Endothelial cell (in vitro differentiated cells): Measurements from ENCODE around the genes DEFB131B, STARD10 and ARHGEF17.

GRCh38 chr11:71656419-71656821, 73.7 kb upstream of the KRTAP5-11 start:
- PRO-cap, result no peak

GRCh38 chr11:71878386-71878645, at the start of gene DEFB131B:
TSS of gene DEFB131B (plus strand) at chr11:71878453.
- PRO-cap, result no peak

- PRO-cap, result no peak
Observed at GRCh38 chr11:71903378-71903843, 25.0 kb downstream of the XNDC1N start.

DNA sequence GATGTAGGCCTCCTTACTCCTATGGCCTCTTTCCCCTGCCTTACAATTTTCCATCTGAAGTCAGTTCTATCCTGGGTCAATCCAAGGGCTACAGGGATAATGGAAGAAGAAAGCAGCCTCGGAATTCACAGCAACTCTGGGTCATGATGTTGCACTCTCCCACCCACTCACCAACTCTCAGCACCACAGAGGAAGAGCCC, 24.4 kb downstream of the IL18BP start:
- PRO-cap, result no peak

- PRO-cap, result no peak
Observed at GRCh38 chr11:72124444-72124904, 11.1 kb upstream of the FOLR3 start.

DNA sequence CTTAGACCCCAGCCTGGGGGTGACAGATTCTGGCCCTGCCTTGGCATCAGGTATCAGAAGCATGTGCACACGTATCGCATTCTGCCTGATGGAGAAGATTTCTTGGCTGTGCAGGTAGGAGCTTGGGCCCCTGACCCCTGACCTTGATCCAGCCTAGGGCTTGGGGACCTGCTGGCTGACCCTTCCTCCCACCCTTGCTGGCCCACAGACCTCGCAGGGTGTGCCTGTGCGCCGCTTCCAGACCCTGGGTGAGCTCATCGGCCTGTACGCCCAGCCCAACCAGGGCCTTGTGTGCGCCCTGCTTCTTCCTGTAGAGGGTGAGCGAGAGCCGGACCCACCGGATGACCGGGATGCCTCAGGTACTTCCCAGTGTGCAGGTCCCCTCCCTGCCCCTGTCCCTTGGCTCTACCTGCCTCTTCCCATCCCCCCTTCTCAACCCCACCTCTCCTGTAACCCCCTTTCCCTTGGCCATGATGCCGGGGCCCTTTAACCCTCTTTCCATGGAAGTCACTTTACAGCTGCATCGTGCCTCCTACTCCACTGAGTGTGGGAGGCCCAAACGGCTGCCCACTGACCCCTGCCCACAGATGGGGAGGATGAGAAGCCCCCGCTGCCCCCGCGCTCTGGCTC, 3.7 kb downstream of the INPPL1 start:
- PRO-cap, result no peak

DNA sequence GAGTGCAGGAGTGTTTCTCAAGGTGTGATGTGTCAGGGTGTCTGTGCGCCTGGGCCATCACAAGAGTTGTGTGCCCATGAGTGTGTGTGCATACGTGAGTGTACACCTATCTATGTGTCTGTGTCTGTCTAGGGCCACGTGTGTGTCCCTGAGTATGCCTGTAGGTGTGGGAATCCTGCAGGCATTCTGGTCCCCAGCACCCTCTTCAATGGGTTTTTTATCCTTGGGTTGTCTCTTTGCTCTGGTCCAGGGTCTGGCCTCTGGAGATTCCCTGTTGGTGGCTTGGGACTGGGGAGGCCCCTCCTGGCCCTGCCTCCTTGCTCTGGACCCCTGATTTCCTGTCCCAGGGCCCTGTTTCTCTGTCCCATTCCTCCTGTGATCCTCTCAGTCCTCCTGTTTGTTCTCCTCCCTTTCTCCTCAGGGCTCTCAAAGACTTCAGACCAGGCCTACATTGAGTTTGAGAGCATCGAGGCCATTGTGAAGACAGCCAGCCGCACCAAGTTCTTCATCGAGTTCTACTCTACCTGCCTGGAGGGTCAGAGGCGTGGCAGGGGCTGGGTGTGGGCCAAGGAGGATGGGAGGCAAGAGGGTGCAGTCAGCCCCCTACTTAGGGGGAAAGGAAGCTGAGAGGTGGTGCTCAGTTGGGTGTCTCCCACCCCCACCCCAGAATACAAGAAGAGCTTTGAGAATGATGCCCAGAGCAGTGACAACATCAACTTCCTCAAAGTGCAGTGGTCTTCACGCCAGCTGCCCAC, 9.5 kb downstream of the INPPL1 start:
- PRO-cap, result no peak

GRCh38 chr11:72352610-72353274, 81.6 kb downstream of the CLPB start:
- PRO-cap, result no peak

GRCh38 chr11:72624329-72625283, 49.6 kb downstream of the PDE2A start:
- PRO-cap, result bidirectional peak, plus-strand start at chr11:72625191, minus-strand start at chr11:72625053

DNA sequence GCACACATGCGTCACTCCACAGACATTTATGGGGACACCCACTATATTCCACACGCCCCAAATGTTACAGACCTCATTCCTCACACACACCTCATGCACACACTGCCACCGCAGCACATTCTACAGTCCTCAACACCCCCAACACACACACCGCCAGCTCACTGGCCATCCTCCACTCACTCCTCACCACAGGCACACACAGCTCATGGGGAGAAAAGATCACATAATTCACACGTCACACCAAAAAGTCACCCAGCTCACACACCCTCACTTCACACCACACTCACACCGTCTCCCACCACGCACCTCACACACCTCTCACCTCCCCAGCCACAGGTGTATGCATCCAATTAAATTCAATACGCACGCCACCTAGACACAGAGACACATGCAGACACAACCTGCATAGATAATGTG, 34.3 kb downstream of the PDE2A start:
- PRO-cap, result no peak

DNA sequence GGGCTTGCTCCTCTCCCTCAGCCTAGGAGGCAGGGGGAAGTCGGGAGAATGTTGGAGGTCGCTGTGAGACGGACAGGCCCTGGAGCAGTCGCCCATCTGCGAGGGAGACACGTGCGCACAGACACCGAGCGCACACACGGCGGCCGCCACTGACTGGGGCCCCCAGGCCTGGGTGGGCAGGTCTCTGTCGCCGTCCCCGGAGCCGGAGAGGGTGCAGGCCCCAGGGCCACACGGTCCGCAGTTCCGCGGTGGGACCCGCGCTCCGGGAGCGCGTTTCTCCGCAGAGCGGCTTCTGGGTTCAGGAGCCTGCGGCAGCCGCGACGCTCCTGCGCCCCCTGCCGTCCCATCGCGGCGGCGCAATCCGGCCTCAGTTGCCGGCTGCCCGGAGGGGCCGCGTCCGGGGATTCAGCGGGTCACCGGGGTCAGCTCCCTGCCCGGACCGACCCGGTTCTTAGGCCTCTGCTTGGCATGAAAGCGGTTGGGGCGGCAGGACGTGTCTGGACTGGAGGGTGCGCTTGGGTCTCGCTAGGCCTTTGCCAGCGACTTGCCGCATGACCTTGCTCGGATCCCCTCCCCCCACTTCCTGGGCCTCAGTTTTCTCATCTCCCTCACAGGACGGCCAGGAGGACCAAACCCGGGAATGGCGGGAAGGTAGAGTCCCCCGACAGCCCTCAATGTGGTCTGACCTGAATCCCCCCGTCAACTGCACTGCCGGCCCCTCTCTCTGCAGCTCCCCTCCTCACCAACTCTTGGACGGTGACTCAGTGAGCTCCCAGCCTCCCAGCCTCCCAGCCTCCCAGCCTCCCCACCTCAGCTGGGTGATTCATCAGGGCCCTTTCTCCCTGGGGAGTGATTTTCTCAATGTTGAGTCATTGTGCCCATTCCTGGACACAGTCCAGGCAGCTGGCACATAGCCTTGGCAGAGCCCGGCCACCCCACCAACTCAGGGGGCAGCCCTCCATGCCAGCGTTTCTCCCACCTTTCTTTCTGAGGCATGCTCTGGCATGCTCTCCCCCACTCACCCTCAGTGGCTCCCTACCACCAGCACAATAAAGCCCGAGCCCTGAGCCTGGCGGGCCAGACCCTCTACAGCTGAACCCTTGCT, 31.0 kb downstream of the PDE2A start:
- PRO-cap, result no peak

DNA sequence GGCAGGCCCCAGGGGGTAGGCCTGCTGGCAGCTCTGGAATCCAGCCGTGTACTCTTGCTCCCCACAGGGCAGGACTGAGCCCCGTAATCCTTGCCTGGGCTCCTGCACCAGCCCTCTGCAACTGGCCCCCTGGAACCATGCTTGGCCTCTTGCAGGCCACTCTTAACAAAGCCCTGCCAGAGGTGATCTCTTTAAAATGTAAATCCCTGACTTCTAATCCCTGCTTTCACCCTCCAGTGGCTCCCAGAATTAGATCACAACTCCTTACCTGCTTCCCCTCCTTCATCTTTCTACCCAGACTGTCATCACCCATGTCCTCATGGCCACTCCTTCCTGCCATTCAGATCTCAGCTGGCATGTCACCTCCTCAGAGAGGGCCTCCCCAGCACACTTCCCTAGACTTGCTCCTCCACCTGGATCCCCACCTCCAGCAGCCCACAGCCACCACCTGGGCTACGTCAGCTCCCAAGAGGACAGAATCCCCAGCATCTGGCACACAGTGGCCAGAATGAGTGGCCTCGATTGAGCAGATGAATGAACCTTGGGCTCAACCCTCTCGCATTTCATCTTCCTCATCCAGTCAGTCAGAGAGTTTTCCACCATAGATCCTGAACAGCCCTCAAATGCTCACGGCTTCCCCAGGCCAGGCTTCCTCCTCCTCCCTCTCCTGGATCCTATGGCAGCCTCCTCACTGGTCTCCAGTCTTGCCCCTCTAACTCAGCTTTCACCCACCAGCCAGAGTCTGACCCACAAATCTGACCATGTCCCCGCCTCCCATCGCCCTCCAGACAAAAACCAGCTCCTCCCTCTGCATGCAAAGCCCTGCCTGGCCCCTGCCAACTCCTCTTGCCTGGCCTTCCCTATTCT, 32.0 kb upstream of the PDE2A start:
- PRO-cap, result no peak

DNA sequence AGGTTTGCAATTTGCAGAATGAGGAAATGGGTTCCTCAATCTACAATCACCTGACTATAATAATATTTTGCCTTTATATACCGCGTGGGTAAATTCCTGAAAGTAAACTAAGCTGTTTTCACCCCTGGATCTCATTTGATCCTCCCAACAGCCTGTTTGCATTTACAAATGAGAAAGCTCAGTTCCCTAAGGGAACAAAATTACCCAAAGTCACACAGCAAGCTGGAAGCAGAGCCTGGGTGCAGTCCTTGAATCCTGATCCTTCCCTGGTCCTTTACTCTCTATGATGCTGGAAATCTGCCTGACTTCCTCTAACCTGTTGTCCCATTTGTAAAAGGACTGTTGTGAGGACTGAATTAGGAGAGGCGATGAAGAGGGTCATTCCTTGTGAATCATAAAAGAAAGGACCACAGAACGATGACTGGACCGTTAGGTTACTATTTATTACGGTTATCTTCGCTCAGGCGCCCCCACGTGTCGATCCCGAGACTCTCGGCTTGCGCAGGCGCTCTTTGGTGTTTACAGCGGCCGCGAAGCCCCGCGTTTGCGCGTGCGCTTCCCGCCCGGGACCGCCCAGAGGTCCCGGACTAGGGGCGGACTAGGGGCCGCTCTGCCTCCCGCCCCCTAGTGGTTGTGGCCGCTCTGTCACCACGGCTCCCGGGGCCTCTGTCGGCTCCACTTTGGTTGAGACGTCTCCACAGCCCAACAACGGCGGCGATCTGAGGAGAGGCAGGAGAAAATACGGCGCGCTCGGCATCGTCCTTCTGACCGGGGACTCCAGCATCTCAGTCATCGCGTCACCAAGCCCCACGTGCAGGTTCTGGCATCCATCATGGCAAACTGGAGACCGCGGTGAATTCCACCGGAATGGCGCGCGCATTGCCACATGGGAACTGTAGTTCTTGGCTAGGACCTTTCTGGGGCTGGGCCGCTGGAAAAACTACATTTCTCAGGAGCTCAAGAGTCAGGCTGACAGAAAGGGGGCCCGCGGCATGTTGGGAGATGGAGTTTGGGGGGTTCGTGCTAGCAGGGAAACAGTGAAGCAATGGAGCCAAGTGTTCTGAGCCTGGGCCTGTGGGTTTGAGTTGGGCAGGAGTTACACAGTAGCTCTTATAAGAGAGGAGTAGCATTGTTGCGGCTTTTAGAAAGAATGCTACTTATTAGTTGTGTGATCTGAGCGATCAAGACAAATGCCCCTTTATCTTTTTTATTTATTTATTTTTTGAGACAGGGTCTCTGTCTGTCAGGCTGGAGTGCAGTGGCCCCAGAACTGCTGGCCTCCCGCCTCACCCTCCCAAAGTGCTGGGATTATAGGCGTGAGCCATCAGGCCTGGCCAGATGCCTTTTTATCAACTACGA, at the start of gene STARD10:
STARD10 (minus strand) TSS at position 842 of the 1,359 bp plus-strand sequence.
- PRO-cap, result bidirectional peak, plus-strand start at position 576 of the sequence, minus-strand start at position 494 of the sequence; bidirectional peak, plus-strand start at position 943 of the sequence, minus-strand start at position 810 of the sequence

- PRO-cap, result no peak
Observed at GRCh38 chr11:72815114-72815501, 897 bp downstream of the ATG16L2 start.

- PRO-cap, result no peak
Observed at GRCh38 chr11:72821523-72821952, 7.3 kb downstream of the ATG16L2 start.

DNA sequence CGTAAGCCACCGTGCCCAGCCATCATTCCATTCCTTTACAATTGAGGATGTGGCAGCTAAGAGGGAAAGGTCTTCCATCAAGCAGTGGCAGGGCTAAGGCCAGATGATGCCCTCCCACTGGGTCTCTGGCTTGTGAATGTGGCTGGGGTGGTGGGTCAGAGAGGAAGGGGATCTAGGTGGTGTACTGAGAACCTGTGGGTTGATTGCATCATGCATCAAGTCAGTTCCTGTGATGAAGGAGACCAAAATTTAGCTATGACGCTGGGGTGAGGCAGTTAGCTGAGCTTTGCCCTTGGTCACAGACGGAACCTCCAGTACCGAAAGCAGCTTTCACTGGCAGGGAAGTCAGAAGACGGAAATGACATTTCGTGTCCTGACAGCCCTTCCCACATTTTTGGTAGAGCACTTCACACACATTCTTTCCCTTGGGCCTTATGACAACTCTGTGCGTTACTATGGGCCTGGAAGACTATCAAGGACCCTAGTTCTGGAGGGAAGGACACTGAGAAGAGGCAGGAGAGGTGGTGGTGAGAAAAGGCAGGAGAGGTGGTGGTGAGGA, 20.7 kb downstream of the ATG16L2 start:
- PRO-cap, result no peak

DNA sequence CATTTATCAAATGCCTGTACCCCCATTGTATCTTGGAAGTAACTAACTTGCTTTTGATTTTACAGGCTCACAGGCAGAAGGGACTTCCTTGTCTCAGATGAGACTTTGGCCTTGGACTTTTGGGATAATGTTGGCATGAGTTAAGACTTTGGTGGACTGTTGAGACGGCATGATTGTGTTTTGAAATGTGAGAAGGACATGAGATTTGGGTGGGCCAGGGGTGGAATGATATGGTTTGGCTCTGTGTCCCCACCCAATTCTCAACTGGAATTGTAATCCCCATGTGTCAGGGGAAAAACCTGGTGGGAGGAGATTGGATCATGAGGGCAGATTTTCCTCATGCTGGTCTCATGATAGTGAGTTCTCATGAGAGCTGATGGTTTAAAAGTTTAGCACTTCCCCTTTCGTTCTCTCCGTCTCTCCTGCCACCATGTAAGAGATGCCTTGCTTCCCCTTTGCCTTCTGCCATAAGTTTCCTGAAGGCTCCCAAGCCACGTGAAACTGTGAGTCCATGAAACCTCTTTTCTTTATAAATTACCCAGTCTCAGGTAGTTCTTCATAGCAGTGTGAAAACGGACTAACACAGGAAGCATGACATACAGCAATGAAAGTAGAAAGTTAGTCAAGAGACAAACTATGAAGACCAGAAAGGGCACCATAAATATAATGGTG, 113.5 kb downstream of the FCHSD2 start:
- PRO-cap, result no peak

DNA sequence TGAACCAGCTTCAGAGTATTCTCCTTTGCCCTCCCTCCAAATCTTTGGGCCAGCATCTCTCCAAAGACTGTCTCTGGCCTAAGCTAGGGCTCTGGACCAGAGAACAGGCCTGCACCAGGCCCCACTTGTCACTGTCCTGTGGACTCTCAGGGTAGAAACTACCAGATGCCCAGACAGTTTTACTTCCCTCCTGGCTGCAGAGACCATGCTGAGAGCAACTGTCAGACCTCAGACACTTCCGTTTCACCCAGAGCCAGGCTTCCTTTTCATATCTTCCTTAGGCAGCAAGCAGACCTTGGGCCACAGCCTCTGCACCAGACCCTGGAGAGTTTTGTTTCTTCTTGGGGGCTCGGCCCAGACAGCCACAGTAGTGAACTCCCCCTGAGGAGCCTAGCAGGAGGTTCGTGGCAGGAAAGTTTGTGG, 12.0 kb upstream of the FCHSD2 start:
- PRO-cap, result no peak

- PRO-cap, result no peak
Observed at GRCh38 chr11:73217732-73218044, 393 bp upstream of the P2RY2 start.

GRCh38 chr11:73308236-73308382, at the start of gene ARHGEF17:
TSS of gene ARHGEF17 (plus strand) at chr11:73308276.
- PRO-cap, result bidirectional peak, plus-strand start at chr11:73308276, minus-strand start at chr11:73308032